Measurements from ENCODE around the genes P4HB, ARHGDIA, NOTUM and SLC16A3.

DNA sequence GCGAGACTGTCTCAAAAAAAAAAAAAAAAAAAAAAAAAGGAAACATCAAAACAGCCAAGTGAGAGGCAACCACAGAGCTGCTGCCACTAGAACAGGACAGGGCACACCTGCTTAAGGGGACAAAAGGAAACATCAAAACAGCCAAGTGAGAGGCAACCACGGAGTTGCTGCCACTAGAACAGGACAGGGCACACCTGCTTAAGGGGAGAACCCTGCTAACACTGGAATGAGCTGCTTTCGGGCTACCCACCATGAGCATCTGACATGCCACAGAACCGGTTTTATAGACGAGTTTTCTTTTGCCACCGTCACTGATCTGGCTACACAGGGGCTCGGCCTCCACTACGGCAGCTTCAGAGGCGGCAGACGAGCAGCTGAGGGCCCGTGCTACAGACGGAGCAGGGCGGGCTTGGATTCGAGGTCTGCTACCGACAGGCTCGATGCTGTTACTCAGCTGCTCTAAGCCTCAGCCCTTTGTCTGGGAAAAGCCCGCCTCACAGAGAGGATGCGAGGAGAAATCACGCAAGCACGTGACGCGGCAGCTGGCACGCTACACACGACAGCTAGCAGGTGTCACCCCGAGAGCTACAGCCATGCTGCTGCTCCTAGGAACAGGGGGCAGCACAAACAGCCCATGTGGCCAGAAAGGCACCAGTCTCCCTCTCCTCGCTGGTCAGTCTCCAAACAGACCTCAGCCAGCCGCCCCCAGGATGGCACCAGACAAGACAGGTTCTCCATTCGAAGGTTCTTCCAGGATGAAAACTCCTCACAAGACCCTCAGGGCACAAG, 1.9 kb downstream of the P4HB start:
- RRBS, result no CpG with 5 or more reads among the region's 28 CpGs
CAGE:
- cytosol, long polyA plus RNA, result no peak
- long polyA plus RNA, result no peak
- nucleus, long polyA plus RNA, result no peak

GRCh38 chr17:81860264-81860776, at the start of gene P4HB:
P4HB (minus strand) TSS chr17:81860535.
- RRBS, result 1% methylated on average over 28 of the region's 72 CpGs
CAGE:
- cytosol, long polyA plus RNA, result start-site peak on the minus strand at chr17:81860528-81860582, 513 and 557 reads in 2 replicates
- long polyA plus RNA, result start-site peak on the minus strand at chr17:81860499-81860570, 544 and 543 reads in 2 replicates
- nucleus, long polyA plus RNA, result no peak

GRCh38 chr17:81863106-81863777, 2.9 kb upstream of the P4HB start:
- RRBS, result no CpG with 5 or more reads among the region's 7 CpGs
CAGE:
- cytosol, long polyA plus RNA, result no peak
- long polyA plus RNA, result no peak
- nucleus, long polyA plus RNA, result no peak

GRCh38 chr17:81863778-81864675, 3.7 kb upstream of the P4HB start:
- RRBS, result no CpG with 5 or more reads among the region's 9 CpGs
CAGE:
- cytosol, long polyA plus RNA, result no peak
- long polyA plus RNA, result no peak
- nucleus, long polyA plus RNA, result no peak

DNA sequence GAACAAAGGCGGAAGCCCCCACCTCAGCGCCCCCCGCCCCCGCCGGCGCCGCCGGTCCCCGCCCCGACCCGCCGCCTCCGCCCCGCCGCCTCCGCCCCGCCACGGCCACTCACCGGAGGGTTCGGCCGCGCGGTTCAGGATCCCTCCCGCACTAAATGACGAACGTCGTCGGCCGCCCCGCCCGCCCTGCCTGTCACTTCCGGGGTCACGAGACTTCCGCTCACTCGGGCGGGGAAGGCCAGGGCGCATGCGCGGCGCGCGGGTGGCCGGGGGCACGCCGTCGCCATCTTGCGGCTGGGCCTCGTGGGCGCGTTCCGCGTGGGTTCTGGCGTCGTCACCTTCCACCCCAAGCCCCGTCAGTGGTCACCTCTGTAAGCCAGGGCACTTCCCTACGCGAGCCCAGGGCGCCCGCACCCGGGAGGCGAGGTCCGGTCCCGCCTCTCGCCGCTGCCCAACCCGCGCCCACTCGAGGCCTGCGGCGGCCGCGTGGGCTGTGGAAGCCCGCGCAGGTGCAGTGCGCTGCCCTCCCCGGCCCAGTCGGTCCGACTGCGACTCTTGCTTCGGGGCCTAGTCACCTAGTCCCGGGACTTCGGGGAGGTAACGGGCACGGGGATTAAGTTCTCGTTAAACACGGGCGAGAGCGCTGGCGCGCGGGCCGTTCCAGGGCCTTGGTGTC, at the start of gene ARHGDIA:
Gene ARHGDIA, minus strand, starts transcription at position 153 of the 676 bp plus-strand sequence.
- RRBS, result under 1% methylated on average over 49 of the region's 92 CpGs
CAGE:
- cytosol, long polyA plus RNA, result start-site peak on the minus strand centred at position 161 of the sequence, 70 bp wide, 494 and 1,172 reads in 2 replicates
- long polyA plus RNA, result start-site peak on the minus strand centred at position 154 of the sequence, 62 bp wide, 808 and 530 reads in 2 replicates
- nucleus, long polyA plus RNA, result no peak

DNA sequence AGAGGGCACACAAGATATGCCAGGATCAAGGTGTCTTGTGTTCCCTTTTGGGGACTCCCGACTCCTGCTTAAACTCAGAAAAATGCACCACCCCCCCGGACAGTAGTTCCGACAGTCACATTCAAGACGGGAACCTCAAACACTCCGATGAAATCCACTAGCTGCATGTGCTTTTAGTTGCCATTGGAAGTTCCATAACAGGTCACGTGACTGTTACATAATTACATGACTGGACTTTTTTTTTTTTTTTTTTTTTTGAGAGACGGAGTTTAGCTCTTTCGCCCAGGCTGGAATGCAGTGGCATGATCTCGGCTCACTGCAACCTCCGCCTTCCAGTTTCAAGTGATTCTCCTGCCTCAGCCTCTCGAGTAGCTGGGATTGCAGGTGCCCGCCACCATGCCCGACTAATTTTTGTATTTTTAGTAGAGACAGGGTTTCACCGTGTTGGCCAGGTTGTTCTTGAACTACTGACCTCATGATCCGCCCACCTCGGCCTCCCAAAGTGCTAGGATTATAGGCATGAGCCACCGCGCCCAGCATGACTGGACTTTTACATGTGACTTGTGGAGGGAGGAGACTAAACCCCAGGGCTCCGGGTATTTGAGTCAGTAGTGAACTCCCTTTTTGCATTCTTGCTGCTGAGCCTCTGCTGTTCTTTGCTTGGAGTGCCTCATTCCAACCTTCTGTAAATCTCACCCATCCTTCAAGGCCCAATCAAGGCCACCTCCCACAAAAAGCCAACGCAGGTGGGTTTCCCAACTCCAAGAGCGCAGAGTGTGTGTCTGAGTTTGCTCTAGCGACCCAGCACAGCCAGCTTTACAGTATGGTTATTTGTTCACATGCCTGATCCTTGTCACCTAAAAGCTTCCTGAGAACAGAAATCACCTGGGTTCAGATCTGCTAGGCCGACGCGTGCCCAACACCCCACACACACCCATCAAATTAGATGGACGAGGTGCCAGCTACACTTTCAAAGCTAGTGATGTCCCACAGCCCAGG, 1.5 kb downstream of the SIRT7 start:
- RRBS, result no CpG with 5 or more reads among the region's 26 CpGs
CAGE:
- cytosol, long polyA plus RNA, result no peak
- long polyA plus RNA, result no peak
- nucleus, long polyA plus RNA, result no peak

- RRBS, result 3% methylated on average over 67 of the region's 118 CpGs
CAGE:
- cytosol, long polyA plus RNA, result no peak
- long polyA plus RNA, result no peak
- nucleus, long polyA plus RNA, result no peak
Observed at GRCh38 chr17:81960886-81961647, at the start of gene NOTUM. NOTUM (minus strand) TSS chr17:81961187.

GRCh38 chr17:81976208-81977308, 871 bp upstream of the ASPSCR1 start:
- RRBS, result 2% methylated on average over 5 of the region's 36 CpGs
CAGE:
- cytosol, long polyA plus RNA, result no peak
- long polyA plus RNA, result no peak
- nucleus, long polyA plus RNA, result no peak

- RRBS, result no CpG with 5 or more reads among the region's 10 CpGs
CAGE:
- cytosol, long polyA plus RNA, result no peak
- long polyA plus RNA, result no peak
- nucleus, long polyA plus RNA, result no peak
Observed at GRCh38 chr17:81982329-81982931, 5.0 kb downstream of the ASPSCR1 start.

- RRBS, result 95% methylated on average over 13 of the region's 46 CpGs
CAGE:
- cytosol, long polyA plus RNA, result no peak
- long polyA plus RNA, result no peak
- nucleus, long polyA plus RNA, result no peak
Observed at GRCh38 chr17:82012130-82013265, 10.2 kb downstream of the CENPX start.

- RRBS, result under 1% methylated on average over 8 of the region's 14 CpGs
CAGE:
- cytosol, long polyA plus RNA, result no peak
- long polyA plus RNA, result no peak
- nucleus, long polyA plus RNA, result no peak
Observed at GRCh38 chr17:82022322-82022540, 447 bp downstream of the CENPX start.

DNA sequence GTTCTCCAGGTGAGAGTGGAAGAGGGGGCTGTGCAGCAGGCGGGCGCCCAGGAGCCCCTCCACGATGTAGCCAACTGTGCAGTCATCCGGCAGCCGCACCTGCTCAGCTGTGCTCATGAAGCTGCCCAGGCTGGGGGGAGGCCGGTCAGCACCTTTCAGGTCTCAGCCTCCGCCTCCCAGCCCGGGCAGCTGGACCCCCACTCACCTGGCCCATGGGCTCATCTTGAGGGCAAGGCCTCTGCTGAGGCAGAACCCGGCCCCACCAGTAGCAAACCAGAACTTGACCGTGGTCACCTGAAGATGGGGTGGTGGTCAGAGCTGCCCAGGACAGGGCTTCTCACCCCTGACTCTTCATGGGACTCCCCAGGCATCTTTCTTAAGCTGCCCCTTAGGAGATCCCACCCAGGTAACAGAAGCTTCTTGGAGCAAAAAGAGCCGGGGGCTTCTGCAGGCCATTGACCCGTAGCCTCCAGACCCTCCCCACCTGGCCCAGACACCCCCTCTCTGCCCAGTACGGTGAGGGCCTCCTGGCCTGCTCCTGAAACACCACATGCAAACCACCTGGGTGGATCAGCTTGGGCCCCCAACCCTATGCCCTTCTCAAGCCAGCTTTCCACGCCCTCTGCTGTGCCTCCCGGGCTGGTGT, 1.8 kb downstream of the RFNG start:
- RRBS, result 98% methylated on average over 6 of the region's 15 CpGs
CAGE:
- cytosol, long polyA plus RNA, result no peak
- long polyA plus RNA, result no peak
- nucleus, long polyA plus RNA, result no peak

DNA sequence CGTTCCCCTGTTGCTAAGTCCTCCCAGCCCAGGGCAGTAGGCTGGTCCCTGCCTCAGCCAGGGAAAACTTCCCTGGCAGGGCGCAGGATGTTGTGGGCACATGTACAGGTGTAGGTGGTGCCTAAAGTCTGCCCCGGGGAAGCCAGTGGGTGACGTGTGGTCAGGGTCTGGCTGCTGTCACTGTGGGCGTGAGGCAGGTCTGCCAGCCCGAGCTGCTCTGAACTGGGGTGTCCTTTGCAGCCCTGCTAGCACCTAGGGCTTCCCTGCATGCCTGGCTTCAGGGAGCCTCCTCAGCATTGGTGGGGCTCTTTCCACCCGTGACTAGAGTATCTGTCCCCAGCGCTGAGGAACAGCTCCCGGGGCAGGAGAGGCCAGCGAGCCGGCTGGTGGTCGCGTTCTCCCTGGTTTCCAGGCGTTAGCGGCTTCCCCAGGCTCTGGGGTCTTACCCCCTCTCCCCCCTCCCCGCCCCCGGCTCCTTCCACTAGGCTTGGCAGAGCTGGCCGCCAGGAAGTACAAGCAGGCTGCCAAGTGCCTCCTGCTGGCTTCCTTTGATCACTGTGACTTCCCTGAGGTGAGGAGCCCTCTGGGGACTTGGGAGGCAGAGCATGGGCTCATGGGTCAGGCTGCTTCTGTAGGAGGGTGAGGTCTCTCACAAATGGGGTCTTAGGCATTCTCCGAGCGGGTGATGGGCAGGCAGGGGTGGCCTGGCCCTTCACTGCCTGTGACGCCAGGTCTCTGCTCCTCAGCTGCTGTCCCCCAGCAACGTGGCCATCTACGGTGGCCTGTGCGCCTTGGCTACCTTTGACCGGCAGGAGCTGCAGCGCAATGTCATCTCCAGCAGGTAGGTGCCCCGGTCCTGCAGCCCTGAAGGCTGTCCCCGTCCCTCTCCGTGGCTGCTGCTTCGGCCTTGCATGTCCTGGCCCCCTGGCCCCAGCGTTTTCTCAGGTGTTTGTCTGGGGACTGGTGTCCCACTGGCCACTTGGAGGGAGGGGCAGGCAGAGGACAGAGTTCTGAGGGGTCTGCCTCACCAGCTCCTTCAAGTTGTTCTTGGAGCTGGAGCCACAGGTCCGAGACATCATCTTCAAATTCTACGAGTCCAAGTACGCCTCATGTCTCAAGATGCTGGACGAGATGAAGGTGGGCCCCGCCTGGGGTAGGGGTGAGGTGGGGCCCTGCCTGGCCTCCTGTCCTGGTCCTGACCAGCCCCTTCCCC, 4.0 kb downstream of the GPS1 start:
- RRBS, result 95% methylated on average over 8 of the region's 36 CpGs
CAGE:
- cytosol, long polyA plus RNA, result no peak
- long polyA plus RNA, result no peak
- nucleus, long polyA plus RNA, result no peak

DNA sequence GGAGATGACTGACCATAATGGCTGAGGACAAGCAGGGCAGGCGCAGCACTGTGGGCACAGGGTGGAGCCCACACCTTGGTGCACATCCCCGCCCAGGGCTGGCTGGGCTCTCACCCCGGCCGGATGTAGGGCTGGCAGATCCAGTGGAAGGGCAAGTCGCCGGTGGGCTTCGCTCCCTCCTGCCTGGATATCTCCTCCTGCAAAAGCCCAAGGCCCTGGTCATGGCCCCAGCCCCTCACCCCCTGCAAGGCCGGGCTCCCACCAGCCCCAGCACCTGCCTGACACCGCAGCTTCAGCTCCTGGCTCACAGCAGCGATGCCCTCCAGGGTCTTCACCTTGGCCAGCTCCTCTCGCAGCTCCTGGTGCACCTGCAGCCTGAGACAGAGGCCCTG, 5.0 kb downstream of the DUS1L start:
- RRBS, result 92% methylated on average over 3 of the region's 11 CpGs
CAGE:
- cytosol, long polyA plus RNA, result no peak
- long polyA plus RNA, result no peak
- nucleus, long polyA plus RNA, result no peak

DNA sequence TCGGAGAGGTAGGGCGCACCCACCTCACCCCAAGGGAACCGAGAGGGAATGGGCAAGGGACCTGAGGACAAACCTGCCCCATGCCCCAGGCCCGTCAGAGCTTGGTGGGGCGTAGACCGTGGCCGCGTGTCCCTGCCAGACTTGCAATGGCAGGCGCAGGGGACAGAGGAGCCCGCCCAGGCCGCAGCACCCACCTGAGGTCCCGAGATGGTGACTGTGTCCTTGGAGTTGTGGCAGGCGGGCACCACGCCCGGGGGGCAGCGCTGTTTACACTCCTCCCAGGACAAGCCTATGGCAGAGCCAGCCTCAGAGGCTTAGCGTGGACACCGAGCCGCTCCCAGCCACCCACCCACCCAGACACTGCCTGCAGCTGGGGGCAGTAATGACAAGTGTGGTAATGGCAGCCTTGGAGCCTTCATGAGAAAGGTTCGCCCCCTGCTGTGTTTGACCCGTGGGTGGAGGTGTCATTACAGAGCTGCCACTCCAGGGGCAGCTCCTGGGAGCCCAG, 8.5 kb downstream of the FASN start:
- RRBS, result no CpG with 5 or more reads among the region's 21 CpGs
CAGE:
- cytosol, long polyA plus RNA, result no peak
- long polyA plus RNA, result no peak
- nucleus, long polyA plus RNA, result no peak

DNA sequence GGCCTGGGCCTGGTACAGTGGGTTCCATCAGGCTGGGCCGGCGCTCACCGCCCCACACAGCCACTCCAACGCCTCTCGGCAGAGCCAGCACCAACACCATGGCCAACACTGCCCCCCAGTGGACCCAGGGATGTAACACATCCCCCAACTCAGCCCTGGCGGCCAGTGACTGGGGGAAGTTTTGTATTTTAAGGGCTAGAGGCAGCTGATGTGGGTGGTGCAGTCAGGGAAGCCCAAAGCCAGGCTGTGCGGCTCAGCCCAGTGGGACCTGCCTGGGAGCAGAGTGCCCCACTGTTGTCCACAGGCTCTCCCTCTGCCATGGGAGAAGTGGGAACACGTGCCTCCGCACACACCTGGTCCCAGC, 55.9 kb upstream of the FASN start:
- RRBS, result no CpG with 5 or more reads among the region's 9 CpGs
CAGE:
- cytosol, long polyA plus RNA, result no peak
- long polyA plus RNA, result no peak
- nucleus, long polyA plus RNA, result no peak

- RRBS, result 61% methylated on average over 3 of the region's 25 CpGs
CAGE:
- cytosol, long polyA plus RNA, result no peak
- long polyA plus RNA, result no peak
- nucleus, long polyA plus RNA, result no peak
Observed at GRCh38 chr17:82205543-82206619, 6.8 kb downstream of the CCDC57 start.

- RRBS, result no CpG with 5 or more reads among the region's 5 CpGs
CAGE:
- cytosol, long polyA plus RNA, result no peak
- long polyA plus RNA, result no peak
- nucleus, long polyA plus RNA, result no peak
Observed at GRCh38 chr17:82214055-82214432, 1.4 kb upstream of the CCDC57 start.

- RRBS, result 12% methylated on average over 66 of the region's 112 CpGs
CAGE:
- cytosol, long polyA plus RNA, result no peak
- long polyA plus RNA, result no peak
- nucleus, long polyA plus RNA, result no peak
Observed at GRCh38 chr17:82228633-82229430, at the start of gene SLC16A3. SLC16A3 (plus strand) TSS chr17:82229042.

GRCh38 chr17:82239366-82239660, 10.5 kb downstream of the SLC16A3 start:
- RRBS, result no CpG with 5 or more reads among the region's 10 CpGs
CAGE:
- cytosol, long polyA plus RNA, result no peak
- long polyA plus RNA, result no peak
- nucleus, long polyA plus RNA, result no peak

All from SK-N-SH (cell line).